GM12892 (cell line): Measurements from ENCODE around the gene PLEKHG3.

DNA sequence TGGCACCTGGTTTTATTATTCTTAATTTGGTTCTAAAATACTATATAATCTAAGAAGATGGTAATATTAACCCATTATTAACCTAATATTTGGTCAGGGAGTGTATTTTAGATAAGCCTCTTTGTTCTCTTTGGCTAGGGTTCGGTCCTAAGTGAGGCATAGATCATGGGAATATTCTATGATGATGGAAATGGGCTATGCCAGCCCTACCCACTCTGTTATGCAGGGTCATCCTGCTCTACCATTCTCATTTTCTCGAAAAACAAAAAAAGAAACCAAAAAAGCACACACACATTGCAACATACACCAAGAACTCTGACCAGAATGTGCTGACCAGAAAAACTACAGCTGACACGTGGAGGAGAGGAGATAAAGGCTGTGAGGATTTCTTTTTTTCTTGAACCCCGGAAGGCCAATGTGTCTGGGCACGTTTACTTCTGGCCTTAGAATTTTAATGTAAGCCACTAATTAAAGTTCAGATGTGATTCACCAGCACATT lies 66.6 kb upstream of the PLEKHG3 start:
- RRBS: no CpG with 5 or more reads among the region's 5 CpGs

DNA sequence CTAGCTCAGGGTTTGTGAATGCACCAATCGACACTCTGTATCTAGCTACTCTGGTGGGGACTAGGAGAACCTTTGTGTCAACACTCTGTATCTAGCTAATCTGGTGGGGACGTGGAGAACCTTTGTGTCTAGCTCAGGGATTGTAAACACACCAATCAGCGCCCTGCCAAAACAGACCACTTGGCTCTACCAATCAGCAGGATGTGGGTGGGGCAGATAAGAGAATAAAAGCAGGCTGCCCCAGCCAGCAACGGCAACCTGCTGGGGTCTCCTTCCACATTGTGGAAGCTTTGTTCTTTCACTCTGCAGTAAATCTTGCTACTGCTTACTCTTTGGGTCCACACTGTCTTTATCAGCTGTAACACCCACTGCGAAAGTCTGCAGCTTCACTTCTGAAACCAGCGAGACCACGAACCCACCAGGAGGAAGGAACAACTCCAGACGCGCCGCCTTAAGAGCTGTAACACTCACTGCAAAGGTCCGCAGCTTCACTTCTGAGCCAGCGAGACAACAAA lies 45.5 kb upstream of the PLEKHG3 start:
- RRBS: no CpG with 5 or more reads among the region's 12 CpGs

GRCh38 chr14:64680124-64680906 lies 23.9 kb upstream of the PLEKHG3 start:
- RRBS: no CpG with 5 or more reads among the region's 9 CpGs

- RRBS: no CpG with 5 or more reads among the region's 27 CpGs
These were observed 1.2 kb upstream of the PLEKHG3 start for GRCh38 chr14:64702951-64703588.

- RRBS: 4% methylated on average over 26 of the region's 92 CpGs
These were observed at the start of gene PLEKHG3 for GRCh38 chr14:64703619-64704801. Gene PLEKHG3 (plus strand): TSS chr14:64704424.

DNA sequence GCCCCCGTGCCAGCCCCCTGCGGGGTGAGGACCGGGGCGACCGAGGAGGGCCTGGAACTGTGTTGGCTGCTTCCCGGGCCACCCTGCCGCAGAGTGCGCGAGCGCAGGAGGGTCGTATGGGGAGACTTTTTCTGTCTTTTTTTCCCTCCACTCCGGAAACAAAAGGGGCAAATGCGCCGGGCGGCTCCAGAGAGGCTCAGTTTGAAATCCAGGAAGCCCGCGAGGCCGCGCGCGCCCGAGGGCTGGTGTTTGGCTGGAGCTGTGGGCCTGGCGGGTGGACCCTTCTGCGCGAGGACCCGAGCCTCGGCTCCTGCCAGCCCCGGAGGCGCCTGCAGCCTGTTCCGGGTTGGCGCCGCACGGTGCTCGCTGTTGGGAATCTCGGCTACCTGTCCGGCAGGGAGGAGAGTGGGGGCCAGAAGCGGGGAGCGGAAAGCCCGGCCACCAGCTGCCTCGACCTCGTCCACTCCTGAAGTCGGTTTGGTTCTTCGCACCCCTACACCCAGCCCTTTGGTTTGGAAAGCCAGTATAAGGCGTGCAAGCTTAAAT lies 651 bp downstream of the PLEKHG3 start:
- RRBS: 15% methylated on average over 21 of the region's 44 CpGs

GRCh38 chr14:64708031-64709176 lies 4.2 kb downstream of the PLEKHG3 start:
- RRBS: no CpG with 5 or more reads among the region's 19 CpGs

DNA sequence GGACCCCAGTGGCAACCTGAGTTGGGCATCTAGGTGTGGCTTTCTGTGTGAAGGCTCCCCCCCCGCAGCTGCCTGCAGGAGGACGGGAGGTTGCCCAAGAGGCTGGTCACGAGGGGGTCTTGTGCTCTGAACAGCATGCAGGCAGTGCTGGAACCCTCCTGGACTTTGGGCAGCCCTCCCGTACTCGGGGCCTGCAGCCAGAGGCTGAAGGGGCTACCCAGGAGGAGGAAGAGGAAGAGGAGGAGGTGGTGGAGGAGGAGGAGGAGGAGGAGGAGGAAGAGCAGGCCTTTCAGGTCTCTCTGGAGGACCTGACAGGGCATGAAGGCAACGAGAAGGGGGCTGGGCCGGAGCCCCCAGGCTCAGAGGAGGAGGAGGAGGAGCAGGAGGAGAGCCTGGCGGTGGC lies 33.5 kb downstream of the PLEKHG3 start:
- RRBS: no CpG with 5 or more reads among the region's 8 CpGs

DNA sequence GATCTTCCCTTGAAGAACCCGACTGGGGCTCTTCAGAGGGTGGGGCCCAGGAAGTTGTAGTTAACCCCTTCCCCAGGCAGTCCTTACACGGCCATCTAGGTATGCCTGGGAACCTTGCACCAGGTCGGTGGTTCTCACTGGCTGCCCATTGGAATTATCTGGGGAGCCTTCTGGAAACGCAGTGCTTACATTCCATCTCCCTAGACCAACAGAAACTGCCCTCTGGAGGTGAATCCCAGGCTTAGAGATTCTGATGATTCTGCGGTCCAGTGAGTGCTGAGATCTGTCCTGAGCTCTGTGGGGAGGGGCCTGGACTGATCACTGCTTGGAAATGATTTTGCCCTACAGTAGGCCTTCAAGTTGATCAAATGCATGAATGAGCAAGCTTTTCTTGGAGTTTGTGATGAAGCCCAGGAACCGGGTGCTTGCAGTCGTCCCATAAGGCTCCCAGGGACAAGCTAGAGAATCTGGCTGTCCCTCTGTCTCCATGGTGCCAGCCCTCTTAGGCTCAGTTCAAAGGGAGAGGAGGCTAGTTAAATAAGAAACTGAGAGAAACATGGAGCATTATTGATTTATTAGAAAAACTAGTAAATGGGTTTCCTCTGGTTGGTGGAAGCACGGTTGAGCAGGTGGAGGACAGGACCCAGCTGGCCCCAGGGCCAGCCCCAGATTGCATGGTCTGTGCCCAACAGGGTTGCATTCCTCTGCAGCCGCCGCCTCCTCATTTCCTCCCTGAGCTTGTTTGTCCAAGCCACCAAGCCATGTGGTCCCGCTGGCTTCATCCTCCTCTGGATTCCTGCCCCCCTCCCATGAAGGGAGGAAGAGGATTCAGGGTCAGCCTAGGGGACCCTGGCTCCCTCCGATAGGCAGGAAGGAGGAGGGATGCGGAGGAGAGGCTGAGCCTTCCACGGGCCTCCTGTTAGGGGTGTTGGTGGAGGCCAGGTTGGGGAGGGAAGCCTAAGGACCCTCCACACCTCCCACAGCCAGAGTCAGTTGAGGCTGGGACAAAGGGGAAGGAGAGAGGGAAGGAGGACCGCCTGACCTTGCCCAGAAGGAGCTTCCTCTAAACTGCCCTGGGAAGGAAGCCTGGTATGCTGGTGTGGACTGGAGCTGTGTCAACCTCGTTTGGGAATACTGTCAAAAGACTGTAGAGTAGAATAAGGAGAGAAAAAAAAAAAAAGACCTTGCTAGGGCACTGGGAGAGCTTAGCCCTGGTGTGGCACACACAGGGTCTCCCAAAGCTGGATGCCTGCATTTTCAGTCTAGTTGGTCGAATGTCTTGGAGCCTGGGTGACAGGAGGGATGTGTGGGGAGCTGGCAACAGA lies 42.0 kb downstream of the PLEKHG3 start:
- RRBS: no CpG with 5 or more reads among the region's 17 CpGs

- RRBS: no CpG with 5 or more reads among the region's 8 CpGs
These were observed 50.5 kb downstream of the PLEKHG3 start for GRCh38 chr14:64754568-64755343.

GRCh38 chr14:64763541-64764081 lies 59.4 kb downstream of the PLEKHG3 start:
- RRBS: no CpG with 5 or more reads among the region's 14 CpGs

GRCh38 chr14:64966755-64967371 lies 5.3 kb downstream of the RAB15 start:
- RRBS: no CpG with 5 or more reads among the region's 3 CpGs

DNA sequence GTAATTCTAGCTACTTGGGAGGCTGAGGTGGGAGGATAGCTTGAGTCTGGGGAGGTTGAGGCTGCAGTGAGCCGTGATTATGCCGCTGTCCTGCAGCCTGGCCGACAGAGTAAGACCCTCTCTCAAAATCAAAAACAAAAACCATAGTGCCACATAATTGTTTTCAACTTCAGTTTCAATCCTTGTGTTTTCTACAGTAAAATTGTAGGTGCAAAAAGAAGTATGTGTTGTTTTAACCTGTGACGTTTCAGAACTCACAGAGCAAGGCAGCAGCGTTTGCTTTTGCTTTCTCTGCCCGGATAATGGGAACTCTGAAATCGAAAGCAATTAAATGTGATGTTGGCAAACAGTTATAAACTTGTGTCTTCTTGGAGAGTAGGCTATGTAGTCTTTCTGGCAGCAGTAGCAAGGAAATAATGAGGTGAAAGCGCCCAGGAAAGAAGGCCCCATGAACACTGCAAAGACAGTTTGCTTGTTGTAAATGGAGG lies 39.0 kb downstream of the FNTB start:
- RRBS: no CpG with 5 or more reads among the region's 8 CpGs

- RRBS: no CpG with 5 or more reads among the region's 14 CpGs
These were observed 57.8 kb downstream of the MAX start for GRCh38 chr14:65044405-65045021.

DNA sequence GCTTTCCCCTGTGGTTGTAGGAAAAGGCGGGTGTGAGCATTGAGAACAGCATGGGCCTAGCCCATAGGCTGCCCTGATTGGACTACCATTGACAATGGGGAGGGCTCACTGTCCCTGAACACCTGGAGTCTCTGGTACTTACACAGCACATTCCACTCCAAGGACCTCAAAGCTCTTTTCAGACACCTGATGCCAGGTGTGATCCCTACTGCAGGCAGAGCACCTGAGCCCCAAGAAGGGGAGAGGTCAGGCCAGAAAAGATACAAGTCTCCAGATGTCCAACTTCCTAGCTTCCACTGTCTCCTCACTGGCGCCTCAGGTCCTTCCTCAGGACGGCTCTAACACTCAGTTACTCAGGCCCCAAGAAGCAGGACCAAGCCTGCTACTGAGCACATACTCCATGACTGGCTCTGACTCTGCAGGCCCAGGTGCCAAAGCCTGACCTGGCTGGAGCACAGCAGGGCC lies 24.9 kb downstream of the MAX start:
- RRBS: no CpG with 5 or more reads among the region's 3 CpGs

DNA sequence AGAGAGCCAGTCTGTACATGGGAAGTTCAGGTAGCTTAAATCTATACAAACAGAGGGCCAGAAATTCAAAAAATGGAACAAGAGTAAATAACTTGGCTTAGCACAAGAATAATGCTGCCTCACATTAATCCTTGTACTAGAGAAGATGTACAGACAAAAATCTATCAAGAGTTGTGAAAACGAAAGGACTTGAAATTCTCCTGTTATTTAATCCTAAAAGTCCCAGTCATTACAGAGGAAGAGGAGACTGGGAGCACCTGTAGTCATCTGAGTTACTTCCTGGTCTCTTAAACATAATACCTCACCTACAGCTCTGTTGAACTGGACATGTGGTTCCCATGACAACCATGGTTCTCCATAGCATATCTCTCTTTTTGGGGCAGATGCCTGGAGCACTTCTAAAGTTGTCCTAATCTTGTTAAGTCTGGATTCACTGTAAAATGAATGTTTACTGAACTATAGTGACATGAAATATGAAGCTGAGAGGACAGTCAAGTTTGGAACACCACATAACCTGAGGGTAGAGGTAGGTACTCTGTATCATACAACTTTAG lies 7.3 kb downstream of the MAX start:
- RRBS: no CpG with 5 or more reads among the region's 1 CpG

- RRBS: no CpG with 5 or more reads among the region's 5 CpGs
These were observed 1.0 kb downstream of the MAX start for GRCh38 chr14:65101366-65101611.

GRCh38 chr14:65228491-65228815 lies 126.1 kb upstream of the MAX start:
- RRBS: no CpG with 5 or more reads among the region's 2 CpGs

GRCh38 chr14:65254912-65255313 lies 152.6 kb upstream of the MAX start:
- RRBS: no CpG with 5 or more reads among the region's 5 CpGs

- RRBS: no CpG with 5 or more reads among the region's 5 CpGs
These were observed 130.6 kb upstream of the FUT8 start for GRCh38 chr14:65281739-65282498.